BE2C (cell line): ENCODE data around the genes CCDC120 and KDM5C.

DNA sequence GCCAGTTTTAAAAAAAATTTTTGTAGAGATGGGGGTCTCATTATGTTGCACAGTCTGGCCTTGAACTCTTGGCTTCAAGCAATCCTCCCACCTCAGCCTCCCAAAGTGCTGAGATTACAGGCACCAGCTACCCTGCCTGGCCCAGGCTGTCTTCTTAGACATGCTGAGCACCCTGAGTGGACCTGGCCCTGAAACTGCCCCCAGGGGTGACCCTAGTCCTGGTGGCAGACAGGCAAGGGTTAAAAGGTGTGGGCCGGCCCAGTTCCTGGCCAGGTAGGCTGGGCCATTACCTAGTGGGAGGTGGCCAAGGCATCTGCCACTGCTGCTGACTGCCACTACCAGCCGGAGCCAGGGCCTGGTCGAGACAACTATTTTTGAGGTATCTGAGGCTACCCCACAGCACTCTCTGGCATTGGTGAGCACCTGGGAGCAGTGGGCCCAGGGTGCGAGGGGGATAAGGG, at the start of gene CCDC120:
TSS of gene CCDC120 (plus strand) at position 319 of the 461 bp plus-strand sequence.
- RRBS = 75% methylated on average over 2 of the region's 4 CpGs

DNA sequence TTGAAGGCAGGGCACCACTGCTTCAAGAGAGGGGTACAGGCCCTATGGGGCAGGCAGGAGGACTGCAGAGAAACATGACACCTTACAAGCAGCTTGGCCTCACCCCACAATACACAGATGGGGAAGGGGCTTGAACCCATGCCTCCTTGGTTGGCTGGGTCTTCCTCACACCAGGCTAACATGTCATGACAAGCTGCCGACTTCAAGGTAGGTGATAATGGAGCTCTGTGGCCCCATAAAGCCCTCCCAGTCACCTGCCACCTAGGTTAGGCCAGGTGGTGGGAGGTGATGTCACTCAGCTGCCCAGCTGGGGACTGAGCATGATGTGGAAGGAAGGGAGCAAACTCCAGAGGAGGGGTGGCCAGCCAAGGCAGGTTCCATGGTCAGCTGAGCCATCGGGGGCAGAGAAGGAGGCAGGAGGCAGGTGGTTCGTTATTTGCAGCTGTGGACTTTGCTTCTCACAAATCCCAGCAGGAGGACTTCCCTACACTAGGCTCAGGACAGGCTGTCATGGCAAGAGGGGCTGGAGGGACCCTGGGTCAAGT, 2.0 kb downstream of the CCDC120 start:
- RRBS = no CpG with 5 or more reads among the region's 3 CpGs

GRCh38 chrX:49138746-49140129, 15.7 kb upstream of the GPKOW start:
- RRBS = no CpG with 5 or more reads among the region's 17 CpGs

DNA sequence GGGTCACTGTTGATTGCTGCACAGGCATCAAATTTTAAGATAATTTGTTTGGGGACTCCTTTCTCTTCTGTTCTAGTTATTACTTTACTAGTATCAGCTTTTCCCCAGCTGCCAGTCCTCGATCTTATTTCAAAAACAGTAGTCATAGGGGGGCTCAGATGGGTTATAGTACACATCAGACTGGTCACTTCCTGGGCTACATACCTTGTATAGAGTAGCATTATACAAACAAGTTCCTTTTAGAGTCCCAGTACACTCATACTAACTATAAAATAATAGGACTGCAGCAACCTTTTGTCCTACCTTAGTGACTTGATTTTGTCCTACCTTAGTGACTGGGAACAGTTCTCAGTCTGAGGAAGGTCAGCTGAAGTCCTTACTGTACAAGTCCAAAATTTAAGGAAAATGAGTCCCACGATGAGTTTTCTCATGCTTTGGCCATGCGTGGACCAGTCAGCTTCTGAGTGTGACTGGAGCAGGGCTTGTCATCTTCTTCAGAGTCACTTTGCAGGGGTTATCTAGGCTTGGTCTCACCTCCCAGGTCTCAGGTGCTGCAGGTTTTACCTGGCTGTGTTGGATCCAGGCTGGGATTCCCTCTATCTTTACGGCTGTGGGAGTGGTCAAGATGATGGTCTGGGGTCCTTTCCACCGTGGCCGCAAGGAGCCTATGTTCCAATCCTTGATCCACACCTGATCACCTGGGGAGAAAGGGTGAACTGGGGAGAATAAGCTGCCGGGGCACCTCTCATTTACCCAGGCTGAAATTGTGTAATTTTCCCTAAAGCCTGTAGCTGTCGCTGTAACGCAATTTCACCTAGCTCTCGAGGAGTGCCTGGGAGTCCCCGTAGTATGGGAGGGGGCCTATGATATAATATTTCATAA, 18.4 kb upstream of the GPKOW start:
- RRBS = no CpG with 5 or more reads among the region's 11 CpGs

GRCh38 chrX:49184946-49185345, 1.2 kb downstream of the PRICKLE3 start:
- RRBS = no CpG with 5 or more reads among the region's 10 CpGs

- RRBS = no CpG with 5 or more reads among the region's 6 CpGs
Measured at GRCh38 chrX:49227000-49227349, 6.2 kb downstream of the CACNA1F start.

DNA sequence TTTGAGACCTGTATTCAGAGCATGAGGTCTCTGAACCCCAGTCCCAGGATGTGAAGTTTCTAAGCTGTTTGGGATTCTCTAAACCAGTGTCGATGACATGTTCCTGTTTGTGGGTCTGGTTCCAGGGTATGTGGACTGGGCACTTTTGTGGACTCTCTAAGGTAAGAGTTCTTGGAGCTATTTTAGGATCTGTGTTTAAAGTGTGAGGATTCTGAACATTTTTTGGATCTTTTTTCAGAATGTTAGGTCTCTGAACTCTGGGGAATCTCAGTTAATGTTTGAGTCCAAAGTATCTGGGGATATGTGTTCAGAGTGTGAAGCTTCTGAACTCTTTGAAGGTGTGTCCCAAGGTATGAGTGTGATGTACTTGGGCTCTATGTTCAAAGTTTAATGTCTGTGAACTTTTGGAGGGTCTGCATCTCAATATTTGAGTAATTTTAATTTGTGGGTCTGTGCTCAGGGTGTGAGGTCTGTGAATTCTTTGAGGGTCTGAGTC, 35.5 kb upstream of the PAGE4 start:
- RRBS = no CpG with 5 or more reads among the region's 1 CpG

DNA sequence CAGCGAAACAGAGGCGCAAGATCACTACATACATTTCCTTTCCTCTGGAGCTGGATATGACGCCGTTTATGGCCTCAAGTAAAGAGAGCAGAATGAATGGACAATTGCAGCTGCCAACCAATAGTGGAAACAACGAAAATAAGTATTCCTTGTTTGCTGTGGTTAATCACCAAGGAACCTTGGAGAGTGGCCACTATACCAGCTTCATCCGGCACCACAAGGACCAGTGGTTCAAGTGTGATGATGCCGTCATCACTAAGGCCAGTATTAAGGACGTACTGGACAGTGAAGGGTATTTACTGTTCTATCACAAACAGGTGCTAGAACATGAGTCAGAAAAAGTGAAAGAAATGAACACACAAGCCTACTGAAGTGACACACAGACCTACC, 2.0 kb downstream of the USP27X start:
- RRBS = no CpG with 5 or more reads among the region's 8 CpGs

DNA sequence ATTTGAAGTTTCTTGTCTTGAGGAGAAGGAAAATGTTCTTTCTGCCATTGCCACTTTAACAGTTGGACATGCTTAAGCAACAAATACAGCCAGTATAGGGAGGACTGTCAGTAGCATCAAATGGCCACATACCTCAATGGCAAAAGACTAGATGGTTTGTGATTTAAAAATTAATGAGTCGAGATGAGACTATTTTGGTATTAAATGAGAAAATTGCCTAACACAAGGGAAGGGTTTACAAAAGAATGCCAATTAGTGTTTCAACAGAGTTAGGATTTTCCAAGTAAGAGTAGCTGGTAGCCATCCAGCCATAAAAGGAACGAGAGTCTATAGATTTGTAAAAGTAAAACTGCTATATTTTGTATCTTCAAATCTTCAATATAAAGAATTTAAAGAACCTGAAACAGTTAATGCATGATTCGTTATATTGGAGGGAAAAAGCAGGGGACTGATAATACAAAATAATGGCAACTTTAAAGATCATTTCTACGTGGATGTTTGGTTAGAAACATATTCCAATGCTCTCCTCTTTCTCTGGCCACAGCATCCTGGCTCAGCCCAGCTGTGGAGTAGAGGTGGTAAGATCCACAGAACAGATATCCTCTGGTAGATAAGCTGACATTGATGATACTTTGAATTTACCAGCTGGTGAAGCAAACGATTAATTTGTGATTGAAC, 105.8 kb downstream of the AKAP4 start:
- RRBS = no CpG with 5 or more reads among the region's 5 CpGs

DNA sequence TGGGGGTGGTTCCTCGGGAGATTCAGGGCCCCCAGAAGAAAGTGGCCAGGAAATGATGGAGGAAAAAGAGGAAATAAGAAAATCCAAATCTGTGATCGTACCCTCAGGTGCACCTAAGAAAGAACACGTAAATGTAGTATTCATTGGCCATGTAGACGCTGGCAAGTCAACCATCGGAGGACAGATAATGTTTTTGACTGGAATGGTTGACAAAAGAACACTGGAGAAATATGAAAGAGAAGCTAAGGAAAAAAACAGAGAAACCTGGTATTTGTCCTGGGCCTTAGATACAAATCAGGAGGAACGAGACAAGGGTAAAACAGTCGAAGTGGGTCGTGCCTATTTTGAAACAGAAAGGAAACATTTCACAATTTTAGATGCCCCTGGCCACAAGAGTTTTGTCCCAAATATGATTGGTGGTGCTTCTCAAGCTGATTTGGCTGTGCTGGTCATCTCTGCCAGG, 898 bp downstream of the GSPT2 start:
- RRBS = no CpG with 5 or more reads among the region's 8 CpGs

DNA sequence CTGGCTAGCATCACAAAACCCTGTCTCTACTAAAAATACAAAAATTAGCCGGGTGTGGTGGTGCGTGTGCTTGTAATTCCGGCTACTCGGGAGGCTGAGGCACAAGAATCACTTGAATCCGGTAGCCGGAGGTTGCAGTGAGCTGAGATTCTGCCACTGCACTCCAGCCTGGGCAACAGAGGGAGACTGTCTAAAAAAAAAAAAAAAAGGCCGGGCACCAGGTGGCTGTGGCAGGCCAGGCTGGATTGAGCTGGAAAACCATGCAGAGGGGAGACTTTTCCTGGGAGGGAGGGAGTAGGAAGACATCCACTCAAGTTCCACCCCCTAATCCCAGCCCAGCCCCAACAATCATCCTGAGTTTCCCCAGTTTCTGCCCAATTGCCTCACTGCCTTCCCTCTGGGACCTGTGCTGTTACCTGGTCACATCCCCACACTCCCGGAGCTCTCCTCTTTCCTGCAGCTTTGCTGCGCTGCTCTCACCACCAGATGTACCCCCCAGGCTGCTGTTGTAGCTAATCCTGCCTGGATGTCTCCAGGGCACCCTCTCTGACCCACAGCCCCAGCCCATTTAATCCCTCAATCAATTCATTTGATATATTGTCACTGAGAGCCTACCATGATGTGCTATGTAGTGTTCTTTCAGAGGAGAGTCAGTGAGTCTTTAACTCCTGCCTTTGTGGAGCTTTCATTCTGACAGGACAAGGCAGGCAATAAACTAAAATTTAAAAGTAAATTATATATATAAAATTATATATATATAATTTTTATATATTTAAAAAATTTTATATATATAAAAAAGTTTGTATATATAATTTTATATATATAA, 8.9 kb upstream of the TSPYL2 start:
- RRBS = no CpG with 5 or more reads among the region's 9 CpGs

GRCh38 chrX:53081642-53082276, 408 bp upstream of the TSPYL2 start:
- RRBS = no CpG with 5 or more reads among the region's 38 CpGs

DNA sequence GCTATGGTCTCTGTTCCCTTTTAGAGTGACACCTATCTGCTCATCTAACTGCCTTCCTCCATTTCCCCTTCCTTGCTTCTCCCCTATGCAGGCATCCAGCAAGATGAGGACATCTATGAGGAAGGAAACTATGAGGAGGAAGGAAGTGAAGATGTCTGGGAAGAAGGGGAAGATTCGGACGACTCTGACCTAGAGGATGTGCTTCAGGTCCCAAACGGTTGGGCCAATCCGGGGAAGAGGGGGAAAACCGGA, 5.4 kb downstream of the TSPYL2 start:
- RRBS = no CpG with 5 or more reads among the region's 5 CpGs

DNA sequence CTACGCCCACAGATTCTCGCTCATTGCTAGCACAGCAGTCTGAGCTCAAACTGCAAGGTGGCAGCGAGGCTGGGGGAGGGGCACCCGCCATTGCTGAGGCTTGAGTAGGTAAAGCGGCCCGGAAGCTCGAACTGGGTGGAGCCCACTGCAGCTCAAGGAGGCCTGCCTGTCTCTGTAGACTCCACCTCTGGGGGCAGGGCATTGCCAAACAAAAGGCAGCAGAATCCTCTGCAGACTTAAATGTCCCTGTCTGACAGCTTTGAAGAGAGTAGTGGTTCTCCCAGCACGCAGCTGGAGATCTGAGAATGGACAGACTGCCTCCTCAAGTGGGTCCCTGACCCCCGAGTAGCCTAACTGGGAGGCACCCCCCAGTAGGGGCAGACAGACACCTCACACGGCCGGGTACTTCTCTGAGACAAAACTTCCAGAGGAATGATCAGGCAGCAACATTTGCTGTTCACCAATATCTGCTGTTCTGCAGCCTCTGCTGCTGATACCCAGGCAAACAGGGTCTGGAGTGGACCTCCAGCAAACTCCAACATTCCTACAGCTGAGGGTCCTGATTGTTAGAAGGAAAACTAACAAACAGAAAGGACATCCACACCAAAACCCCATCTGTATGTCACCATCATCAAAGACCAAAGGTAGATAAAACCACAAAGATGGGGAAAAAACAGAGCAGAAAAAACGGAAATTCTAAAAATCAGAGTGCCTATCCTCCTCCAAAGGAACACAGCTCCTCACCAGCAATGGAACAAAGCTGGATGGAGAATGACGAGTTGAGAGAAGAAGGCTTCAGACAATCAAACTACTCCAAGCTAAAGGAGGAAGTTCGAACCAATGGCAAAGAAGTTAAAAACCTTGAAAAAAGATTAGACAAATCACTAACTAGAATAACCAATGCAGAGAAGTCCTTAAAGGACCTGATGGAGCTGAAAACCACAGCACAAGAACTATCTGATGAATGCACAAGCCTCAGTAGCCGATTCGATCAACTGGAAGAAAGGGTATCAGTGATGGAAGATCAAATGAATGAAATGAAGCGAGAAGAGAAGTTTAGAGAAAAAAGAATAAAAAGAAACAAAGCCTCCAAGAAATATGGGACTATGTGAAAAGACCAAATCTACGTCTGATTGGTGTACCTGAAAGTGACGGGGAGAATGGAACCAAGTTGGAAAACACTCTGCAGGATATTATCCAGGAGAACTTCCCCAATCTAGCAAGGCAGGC, 51.9 kb downstream of the KANTR start:
- RRBS = no CpG with 5 or more reads among the region's 19 CpGs

DNA sequence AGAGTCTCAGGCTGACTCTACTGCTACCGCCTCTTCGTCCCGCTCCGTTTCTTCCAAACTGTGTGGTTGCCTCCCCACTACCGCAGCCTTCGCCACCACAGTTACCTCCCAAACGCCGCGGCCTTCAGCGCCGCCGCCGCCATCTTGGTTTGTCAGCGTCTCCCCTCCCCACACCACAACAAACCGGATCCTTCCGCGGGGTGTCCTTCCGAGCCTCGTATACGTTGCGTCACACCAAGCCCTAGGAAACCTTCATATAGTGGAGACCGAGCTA, at the start of gene KDM5C:
TSS of gene KDM5C (minus strand) at position 154 of the 274 bp plus-strand sequence.
- RRBS = no CpG with 5 or more reads among the region's 22 CpGs

GRCh38 chrX:53256512-53257309, 31.7 kb upstream of the KDM5C start:
- RRBS = no CpG with 5 or more reads among the region's 19 CpGs

DNA sequence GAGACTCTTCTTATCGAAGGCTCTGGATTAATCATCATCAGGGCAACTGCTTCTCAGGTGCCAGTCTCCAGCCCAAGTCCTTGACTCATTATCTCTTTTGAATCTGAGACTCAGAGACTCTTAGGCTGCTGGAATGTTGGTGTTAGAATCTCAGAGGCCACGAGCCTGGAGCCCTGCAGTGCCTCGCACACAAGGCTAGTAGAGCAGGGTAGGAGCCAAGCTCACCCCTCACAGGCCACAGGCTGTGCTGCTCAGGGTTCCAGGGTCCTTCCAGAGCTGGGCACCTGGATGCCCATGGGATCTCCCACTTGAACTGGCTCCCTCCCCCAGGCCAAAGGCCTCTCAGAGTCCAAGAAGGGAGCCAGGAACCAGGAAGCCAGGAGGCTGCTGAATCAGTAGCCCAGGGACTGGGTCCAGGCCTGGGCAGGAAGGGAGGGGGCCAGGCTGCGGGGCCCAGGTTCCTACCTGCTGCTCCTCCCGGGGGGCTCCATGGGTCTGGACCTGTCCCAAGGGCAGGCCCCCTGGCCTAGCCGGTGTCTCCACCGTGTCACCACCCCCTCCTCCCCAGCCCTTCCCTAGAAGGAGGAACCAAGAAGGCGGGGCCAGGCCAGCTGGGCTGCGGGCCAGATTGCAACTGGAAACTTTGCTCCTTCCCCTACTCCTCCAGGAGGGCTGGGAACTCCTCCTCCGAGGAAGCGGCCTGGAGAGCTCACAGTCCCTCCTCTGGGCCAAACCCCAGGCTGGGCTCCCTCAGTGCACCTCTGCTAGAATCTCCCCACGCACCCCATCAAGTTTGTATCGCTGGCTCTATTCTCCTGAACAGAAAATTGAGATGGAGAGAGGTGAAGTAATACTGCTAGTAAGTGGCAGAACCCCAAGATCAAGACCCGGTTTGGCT, 39.9 kb downstream of the IQSEC2 start:
- RRBS = 14% methylated on average over 2 of the region's 14 CpGs

GRCh38 chrX:53414660-53415371, 7.6 kb downstream of the SMC1A start:
- RRBS = no CpG with 5 or more reads among the region's 9 CpGs

GRCh38 chrX:53684718-53685187, 1.8 kb downstream of the HUWE1 start:
- RRBS = no CpG with 5 or more reads among the region's 5 CpGs

- RRBS = no CpG with 5 or more reads among the region's 6 CpGs
Measured at GRCh38 chrX:53993425-53994116, 50.7 kb downstream of the PHF8 start.